Measurements from ENCODE around the gene UBAC2.

DNA sequence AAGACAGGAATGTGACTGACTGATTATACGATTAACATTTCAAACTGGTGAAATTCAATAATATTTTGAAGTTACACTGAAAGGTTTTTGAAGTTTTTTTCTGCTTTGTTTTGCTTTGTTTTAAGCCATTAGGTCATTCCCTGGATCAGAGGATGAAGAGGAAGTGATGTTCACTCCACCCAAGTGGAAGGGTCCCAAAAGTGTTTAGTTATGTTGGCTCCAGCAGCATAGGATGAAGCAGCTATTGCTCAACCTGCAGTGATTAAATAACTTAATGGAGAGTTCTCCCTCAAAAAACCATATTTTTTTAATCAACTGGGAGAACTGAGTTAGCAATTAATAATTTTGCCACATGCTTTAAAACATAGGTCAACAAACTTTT is 49.6 kb downstream of the DOCK9 start:
- PRO-cap: no peak
- RAMPAGE, long total RNA, 4 experiments: no peak in any of the 4 experiments

DNA sequence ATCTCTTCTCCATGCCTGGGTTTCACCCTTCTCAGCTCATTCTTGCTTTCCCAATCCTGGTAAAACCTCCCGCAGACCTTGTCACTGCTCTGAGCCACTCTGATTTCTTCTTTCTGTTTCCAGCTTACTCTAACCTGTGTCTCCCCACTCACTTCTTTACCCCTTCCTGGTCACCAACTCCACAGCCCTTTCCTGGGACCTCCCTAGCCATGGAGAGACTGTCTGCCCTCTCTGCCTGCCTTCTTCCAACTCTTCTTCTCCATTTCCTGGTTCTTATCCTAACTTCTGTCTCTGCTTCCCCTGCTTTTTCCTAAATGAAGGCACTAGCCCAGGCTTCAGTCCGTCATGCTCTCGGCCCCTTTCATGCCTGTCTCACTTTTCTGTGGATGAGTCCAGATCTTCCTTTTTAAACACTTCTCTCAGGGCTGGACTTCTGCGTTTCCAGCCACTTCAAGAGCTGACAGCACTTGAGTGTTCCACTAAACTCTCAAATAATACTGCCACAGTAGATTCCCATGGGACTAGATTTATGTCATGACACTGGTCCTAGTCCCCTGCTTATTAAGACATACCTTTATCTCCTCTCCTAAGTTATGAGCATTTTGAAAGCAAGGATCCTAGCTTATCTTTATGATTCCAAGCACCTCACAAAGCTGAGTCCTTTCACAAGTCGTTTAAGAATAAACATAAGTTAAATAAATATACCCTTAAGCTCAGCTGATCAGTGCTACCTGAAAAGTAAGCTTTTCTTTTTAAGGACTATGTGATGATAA is 31.0 kb downstream of the DOCK9 start:
- PRO-cap: no peak
- RAMPAGE, long total RNA, 4 experiments: no peak in any of the 4 experiments

GRCh38 chr13:98963191-98963623 is 14.7 kb downstream of the DOCK9 start:
- PRO-cap: no peak
- RAMPAGE, long total RNA, 4 experiments: no peak in any of the 4 experiments

DNA sequence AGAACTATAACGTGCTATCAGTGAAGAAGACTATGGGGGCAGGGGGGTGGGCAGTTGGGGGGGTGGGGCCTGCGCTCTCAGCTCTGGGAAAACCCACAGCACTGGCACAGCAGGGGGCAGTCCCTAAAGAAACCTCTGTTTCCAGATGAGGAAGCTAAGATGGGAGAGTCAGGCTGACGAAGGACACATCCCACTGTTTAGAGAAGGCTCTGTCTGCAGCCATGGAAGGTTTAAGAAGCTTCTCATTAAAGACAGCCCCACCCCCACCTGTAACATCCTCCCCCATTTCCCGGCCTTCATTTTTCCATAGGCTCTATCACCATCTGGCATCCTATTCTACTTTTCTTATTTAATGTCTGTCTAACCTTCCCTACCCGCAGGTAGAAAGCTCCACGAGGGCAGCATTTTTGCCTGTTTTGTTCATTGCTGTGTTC is 7.2 kb upstream of the DOCK9 start:
- PRO-cap: no peak
- RAMPAGE, long total RNA, 4 experiments: no peak in any of the 4 experiments

GRCh38 chr13:98992539-98992867 is 14.6 kb upstream of the DOCK9 start:
- PRO-cap: no peak
- RAMPAGE, long total RNA, 4 experiments: no peak in any of the 4 experiments

- PRO-cap: no peak
- RAMPAGE, long total RNA, 4 experiments: no peak in any of the 4 experiments
These were observed 16.9 kb upstream of the DOCK9 start for GRCh38 chr13:98994512-98995325.

- PRO-cap: no peak
- RAMPAGE, long total RNA, 4 experiments: no peak in any of the 4 experiments
These were observed 8.8 kb upstream of the UBAC2 start for GRCh38 chr13:99191923-99192122.

- PRO-cap: bidirectional peak, plus-strand start at chr13:99200886, minus-strand start at chr13:99200635
- RAMPAGE, long total RNA, 4 experiments: start-site peak on the plus strand in 4 of 4 experiments, at chr13:99200838-99200900 at its widest, 62 to 155 reads per replicate; start-site peak on the minus strand in 2 of 4 experiments, at chr13:99200669-99200757 at its widest, 13 to 15 reads per replicate
These were observed at the start of gene UBAC2 for GRCh38 chr13:99200031-99200998. UBAC2 (plus strand) TSS chr13:99200854.

- PRO-cap: no peak
- RAMPAGE, long total RNA, 4 experiments: no peak in any of the 4 experiments
These were observed 14.2 kb downstream of the UBAC2 start for GRCh38 chr13:99214802-99215345.

DNA sequence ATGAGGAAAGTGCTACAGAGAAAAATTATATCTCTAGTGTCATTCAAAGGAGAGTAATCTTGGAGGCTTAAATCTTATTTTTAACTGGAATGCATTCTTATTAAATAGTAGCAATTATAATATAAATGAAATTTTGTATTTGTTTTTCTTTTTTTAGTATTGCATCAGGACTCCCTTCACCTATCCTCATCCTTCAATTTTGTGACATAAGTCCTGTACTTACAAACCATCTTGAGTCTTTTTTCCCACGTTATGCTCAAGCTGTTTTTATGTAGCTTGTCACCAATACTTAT is 994 bp downstream of the GPR18 start:
- PRO-cap: no peak
- RAMPAGE, long total RNA, 4 experiments: no peak in any of the 4 experiments

- PRO-cap: no peak
- RAMPAGE, long total RNA, 4 experiments: no peak in any of the 4 experiments
These were observed 5.3 kb downstream of the GPR183 start for GRCh38 chr13:99301895-99302333.

DNA sequence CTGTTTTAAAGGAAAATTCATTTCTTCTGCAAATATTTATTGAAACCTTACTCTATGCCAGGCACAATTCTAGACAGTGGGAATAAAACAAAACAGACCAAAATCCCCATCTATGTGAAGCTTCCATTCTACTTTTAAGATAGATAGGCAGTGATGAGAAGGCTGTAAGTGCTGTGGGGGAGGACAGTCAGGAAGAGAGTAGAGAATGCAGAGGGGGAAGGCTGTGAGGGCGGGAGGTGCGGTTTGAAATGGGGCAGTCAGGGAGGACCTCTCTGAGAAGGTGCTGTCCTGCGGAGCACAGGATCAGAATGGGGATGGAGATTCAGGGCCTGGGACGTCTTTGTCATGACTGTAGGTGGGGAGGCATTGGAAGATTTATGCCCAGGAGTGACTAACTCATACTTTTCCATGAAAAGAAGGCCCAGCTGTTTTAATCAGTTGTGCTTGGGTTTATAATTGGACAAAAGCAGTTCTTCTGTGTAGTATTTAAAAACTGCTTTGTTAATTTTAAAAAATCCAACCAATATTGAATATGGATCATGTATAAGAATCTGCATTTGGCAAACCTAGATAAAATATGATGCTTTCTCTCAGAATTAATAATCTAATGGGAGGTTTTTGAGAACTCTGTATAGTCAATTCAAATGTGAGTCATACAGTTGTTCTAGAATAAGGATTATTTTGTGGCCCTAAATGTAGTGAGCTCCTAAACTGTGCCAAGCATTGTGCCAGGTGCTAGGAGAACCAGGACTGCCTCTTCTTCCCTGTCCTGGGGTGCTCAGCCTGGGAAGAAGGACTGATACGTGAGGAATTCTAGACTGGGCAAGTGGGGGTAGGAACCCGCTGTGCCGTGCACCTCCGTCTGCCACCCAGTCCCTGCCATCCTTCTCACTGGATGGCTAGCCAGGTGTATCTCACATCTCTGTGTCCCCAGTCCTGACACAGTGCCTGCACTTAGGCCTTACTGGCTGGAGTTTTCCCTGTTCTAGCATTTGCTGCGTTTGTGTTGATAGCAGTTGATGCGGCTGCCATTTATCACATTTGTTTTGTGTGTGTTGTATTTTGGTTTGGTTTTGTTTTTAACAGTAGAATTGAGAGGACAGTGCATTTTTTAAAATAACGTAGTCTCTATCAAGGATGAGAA is 4.2 kb upstream of the GPR183 start:
- PRO-cap: no peak
- RAMPAGE, long total RNA, 4 experiments: no peak in any of the 4 experiments

DNA sequence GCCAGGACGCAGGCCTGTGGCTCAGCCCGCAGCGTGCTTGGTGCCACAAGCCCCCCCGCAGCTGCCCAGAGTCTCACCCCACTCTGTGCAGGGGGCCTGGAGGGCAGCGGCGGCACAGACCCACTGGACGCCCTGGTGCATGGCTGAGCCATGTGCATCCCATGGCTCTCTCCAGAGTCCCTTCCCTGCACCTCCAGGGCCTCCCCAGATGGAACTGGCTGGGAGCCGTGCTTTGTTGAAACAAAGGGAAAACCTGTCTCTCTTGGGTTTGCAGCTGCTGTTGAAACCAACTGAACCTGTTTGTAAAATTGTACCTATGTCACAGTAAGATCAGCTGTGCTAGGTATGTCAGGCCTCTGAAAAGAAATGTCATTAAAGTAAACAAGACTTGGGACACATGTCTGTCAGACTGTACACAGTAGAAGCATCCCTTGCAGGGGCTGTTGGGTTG is 48.5 kb upstream of the GPR183 start:
- PRO-cap: no peak
- RAMPAGE, long total RNA, 4 experiments: no peak in any of the 4 experiments

- PRO-cap: no peak
- RAMPAGE, long total RNA, 4 experiments: no peak in any of the 4 experiments
These were observed 50.7 kb upstream of the GPR183 start for GRCh38 chr13:99357749-99358455.

DNA sequence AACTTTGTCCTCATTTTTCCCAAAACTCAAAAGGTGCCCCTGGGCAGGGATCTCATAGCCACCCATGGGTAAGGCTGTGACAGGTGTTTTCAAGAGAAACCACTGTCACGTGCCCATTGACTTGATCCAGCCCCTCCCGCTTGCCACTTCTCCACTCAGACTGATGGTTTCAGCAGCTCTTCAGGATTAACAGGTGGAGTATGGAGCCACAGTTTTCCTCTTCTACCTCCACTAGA is 63.3 kb upstream of the GPR183 start:
- PRO-cap: no peak
- RAMPAGE, long total RNA, 4 experiments: no peak in any of the 4 experiments

DNA sequence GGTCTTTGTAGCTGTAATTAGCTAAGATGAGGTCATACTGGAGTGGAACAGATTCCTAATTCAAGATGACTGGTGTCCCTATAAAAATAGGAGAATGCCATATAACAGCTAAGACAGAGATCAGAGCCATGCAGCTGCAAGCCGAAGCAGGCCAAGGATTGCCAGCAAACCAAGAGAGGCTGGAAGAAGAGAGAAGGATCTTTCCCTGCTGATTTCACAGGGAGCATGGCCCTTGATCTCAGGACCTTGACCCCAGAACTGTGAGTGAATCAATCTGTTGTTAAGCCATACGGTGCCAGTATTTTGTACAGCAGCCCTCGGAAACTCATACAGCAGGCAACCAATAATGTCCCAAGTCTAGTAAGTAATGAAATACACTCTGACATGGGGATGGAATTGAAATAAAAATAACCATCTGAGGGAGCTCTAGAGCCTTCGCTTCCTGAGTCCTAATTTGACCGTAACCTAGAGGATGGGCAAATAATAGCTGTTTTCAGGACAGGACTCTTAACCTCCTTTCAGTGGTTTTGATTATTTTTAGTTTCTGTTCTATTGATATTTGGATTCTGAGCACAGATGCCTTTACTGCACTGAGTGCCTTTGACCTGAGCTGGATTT is 28.0 kb upstream of the CLYBL start:
- PRO-cap: no peak
- RAMPAGE, long total RNA, 4 experiments: no peak in any of the 4 experiments

GRCh38 chr13:99923009-99923248 is 48.6 kb downstream of the ZIC5 start:
- PRO-cap: no peak
- RAMPAGE, long total RNA, 4 experiments: no peak in any of the 4 experiments

DNA sequence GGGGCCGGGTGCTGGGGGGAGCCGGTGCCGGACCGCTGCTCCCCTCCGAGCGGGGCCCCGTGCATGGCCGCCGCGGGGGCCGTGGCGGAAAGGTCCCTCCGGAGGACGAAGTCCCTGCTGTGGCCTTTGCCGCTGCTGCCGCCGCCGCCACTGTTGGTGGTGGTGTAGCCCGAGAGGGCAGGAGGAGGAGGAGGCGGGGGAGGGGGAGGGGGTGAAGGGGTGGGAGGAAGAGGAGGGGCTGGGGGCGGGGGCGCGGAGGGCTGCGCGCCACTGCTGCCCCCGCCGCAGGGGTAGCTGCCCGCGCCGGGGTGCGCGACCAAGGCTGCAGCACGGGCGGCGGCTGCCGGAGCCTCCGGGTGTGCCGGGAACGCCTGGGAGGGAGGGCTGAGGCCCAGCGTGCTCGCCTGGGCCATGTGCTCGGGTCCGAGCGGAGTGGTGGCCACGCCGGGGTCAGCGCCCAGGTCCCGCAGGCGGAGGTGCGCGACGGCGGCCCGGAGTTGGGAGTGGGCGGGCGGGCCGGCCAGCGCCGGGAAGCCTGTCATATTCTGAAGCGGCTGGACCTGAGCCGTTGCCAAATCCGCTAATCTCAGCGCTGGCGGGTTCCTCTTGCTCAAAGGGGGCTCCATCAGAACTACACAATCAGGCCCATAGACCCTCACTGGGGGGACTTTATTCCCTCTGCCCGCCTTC is 444 bp downstream of the ZIC5 start:
- PRO-cap: no peak
- RAMPAGE, long total RNA, 4 experiments: no peak in any of the 4 experiments

DNA sequence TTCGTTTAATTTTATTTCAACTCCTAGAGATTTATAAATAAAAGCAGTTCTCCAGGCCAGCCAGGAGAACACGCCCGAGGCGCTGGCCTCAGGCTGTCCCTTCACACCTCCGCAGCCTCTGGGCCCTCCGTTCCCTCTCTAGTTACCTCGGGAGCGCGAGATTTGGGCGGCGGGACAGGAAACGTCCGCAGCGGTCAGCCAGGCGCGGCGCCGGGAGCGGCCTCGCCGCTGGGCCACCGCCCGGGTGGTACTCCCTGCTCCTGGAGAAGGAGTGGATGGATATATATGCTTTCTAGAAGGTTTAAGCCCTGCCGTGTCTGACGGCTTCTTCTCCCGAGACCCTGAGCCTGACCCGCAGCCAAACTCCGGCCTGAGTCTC is 2.2 kb upstream of the ZIC2 start:
- PRO-cap: no peak
- RAMPAGE, long total RNA, 4 experiments: no peak in any of the 4 experiments

GRCh38 chr13:99986631-99987318 is 5.2 kb downstream of the ZIC2 start:
- PRO-cap: no peak
- RAMPAGE, long total RNA, 4 experiments: no peak in any of the 4 experiments